Spleen (tissue), 7 donors: Measurements from ENCODE around the genes AP2A1, PNKP and TBC1D17.

- PRO-cap, 4 experiments = peak in 1 of 4 experiments; most common plus-strand start chr19:49108161 (in 1)
- RAMPAGE, long total RNA, 4 experiments = no peak in any of the 4 experiments
Observed at GRCh38 chr19:49107364-49108802, 6.3 kb upstream of the LIN7B start.

GRCh38 chr19:49399842-49400407, 11.9 kb downstream of the KASH5 start:
- PRO-cap, 4 experiments = no peak in any of the 4 experiments
- RAMPAGE, long total RNA, 4 experiments = no peak in any of the 4 experiments

- PRO-cap, 4 experiments = no peak in any of the 4 experiments
- RAMPAGE, long total RNA, 4 experiments = no peak in any of the 4 experiments
Observed at GRCh38 chr19:49427631-49428153, 2.5 kb downstream of the GFY start.

DNA sequence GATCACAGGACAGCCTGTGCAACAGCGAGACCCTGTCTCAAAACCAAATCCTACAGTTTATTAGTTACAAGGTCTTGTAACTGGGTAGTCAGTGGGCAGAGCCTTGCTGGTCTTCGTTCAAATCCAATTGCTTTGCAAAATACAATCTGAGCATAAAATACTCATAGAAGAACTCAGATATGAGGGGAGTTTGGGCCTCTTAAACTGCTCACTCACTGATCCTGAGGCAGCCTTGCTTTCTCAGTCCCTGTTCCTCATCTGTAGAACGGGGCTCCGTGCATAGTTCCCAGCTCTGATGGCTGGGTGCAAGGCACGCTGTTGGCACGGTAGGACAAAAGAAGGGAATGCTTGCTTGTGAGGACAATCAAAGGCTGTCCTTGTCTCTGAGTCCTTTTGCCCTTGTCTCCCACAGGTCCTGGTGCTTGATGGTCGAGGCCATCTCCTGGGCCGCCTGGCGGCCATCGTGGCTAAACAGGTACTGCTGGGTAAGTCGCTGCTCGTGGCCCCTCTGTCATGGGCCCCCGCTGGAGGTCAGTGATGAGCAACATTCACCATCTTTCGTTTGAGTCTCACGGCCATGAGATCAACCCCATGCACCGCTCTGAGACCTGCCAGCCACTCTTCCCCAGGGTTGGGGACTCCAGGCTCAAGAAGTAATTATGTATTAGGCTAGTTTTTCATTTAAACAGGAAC, 2.2 kb downstream of the RPL13A start:
- PRO-cap, 4 experiments = no peak in any of the 4 experiments
- RAMPAGE, long total RNA, 4 experiments = no peak in any of the 4 experiments

DNA sequence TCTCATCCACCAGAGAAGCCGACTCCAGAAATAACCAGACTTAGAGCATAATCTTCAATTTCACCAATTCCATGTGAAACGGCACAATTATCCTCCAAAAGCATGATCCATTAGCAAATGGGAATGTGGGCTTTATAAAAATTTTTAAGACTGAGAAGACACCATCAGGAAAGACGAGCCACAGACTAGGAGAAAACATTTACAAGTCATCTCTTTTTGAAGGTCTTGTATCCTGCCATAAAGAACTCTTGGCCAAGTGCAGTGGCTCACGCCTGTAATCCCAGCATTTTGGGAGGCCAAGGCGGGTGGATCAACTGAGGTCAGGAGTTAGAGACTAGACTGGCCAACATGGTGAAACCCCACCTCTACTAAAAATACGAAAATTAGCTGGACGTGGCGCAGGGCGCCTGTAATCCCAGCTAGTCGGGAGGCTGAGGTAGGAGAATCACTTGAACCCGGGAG, 3.1 kb upstream of the RPS11 start:
- PRO-cap, 4 experiments = peak in 1 of 4 experiments; most common plus-strand start position 173 of the sequence (in 1)
- RAMPAGE, long total RNA, 4 experiments = no peak in any of the 4 experiments

DNA sequence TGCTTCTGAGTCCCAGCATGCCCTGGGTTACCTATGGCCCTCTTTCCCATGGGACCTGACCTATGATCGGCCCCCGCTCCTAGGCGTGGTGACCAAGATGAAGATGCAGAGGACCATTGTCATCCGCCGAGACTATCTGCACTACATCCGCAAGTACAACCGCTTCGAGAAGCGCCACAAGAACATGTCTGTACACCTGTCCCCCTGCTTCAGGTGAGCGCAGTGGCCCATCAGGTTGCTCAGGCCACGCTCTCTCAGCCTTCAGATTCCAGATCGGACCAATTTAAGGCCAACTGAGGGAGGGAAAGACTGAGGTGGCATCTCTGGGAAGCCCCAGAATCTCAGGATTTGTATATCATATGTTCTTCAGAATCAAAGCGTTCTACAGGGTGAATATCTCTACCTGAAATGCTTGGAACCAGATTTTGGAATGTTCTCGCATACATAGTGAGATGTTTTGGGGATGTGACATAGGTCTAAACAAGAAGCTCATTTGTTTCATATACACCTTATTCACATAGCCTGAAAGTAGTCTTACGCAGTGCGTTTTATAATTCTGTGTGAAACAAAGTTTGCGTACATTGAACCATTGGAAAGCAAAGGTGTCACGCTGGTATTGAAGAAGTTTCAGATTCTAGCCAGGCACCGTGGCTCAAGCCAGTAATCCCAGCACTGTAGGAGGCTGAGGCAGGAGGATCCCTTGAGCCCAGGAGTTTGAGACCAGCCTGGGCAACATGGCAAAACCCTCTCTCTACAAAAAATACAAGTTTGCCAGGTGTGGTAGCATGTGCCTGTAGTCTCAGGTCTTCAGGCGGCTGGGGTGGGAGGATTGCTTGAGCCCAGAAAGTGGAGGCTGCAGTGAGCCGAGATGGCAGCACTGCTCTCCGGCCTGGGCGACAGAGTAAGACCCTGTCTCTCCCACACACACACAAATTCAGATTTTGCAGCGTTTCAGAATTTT, 1.9 kb downstream of the RPS11 start:
- PRO-cap, 4 experiments = no peak in any of the 4 experiments
- RAMPAGE, long total RNA, 4 experiments = no peak in any of the 4 experiments

- PRO-cap, 4 experiments = peak in 1 of 4 experiments; most common minus-strand start chr19:49556013 (in 1)
- RAMPAGE, long total RNA, 4 experiments = no peak in any of the 4 experiments
Observed at GRCh38 chr19:49555916-49556212, 24.5 kb downstream of the NOSIP start.

DNA sequence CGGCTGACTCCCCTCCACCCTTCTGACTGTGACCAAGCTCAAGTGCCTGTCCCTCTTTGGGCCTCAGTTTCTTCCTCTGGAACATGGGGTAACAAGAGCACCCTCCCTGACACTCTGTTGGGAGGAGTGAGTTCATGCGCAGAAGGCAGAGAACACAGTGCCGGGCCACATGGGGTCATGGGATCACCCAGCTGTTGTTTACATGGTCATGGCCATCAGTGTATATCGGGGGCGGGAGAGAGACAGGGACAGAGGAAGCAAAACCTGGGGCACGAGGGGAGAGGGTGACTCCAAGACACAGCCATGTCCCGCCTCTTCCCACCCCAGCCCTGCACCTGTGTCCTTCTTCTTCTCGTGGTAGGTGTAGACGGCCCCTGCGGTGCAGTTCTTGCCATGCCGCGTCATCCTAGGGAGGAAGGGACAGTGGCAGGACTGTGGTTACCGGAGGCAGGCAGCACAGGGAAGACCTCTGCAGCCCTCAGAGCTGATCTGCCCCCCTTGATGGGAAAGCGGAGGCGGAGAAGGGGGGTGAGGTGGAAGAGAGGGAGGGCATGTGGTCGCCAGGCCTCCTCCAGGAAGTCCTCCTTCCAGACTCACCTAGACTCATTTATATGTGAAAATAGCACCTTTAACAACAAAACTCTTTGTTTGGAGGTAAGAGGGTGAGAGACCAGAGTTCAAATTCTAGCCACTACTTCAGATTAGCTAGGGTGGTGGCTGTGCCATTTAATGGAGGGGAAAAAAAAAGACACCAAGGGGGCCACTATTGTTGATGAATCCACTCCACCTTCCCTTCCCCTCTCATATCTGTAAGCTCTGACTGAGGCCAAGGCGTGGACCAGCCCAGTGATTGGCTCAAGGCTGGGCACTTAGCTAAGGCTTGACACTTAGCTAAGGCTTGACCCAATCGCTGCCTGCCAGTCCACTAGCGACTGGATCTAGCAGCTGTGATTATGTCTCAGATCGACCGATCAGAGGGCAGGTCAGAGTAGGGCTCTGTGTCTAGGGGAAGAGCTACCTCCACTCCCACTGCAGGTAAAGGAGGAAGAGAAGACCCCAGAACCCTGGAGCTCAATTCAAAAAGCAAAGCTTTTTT, 19.7 kb downstream of the NOSIP start:
- PRO-cap, 4 experiments = peak in 3 of 4 experiments; most common plus-strand start position 251 of the sequence (in 1); most common minus-strand start position 116 of the sequence (in 2)
- RAMPAGE, long total RNA, 4 experiments = start-site peak on the minus strand in 2 of 4 experiments, centred at positions 79 to 463 of the sequence, 32 to 49 reads per replicate

DNA sequence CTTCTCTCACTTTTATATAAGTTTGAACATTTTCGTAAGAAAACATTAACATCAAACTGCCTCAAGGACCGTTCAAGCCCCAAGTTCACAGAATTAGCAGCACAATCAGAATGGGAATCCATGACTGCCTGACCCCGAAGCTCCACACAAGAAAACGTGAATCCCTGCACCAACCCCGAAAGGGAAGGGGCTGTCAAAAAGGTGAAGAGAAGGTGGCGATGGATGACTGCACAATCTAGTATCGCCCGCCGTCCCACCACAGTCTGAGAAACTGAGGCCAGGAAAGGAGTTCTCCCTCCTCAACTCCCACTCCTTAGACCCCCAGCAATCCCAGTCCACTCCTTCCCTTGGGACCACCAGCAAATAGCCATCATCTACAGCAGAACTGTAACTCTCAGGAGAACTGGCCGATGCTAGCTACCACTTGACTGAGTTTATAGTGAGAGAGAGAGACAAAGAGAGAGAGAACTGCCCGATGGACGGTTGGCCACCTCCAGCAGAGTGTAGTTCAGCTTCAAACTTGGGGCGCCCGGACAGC, 438 bp downstream of the NOSIP start:
- PRO-cap, 4 experiments = no peak in any of the 4 experiments
- RAMPAGE, long total RNA, 4 experiments = no peak in any of the 4 experiments

DNA sequence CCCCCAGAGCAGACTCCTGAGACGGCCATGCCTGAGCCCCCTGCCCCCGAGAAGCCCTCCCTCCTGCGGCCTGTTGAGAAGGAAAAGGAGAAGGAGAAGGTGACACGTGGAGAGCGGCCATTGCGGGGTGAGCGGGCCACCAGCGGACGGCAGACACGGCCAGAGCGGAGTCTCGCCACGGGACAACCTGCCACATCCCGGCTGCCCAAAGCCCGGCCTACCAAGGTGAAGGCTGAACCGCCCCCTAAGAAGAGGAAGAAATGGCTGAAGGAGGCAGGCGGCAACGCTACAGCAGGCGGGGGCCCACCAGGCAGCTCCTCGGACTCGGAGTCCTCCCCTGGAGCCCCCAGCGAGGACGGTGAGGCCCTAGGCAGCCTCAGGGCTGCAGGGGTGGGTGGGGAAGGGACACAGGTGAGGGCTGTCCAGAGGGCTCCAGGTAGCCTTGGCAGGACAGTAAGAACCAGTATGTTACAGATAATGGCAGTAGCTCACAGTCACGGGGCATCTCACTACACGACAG, 24.0 kb downstream of the RRAS start:
- PRO-cap, 4 experiments = no peak in any of the 4 experiments
- RAMPAGE, long total RNA, 4 experiments = no peak in any of the 4 experiments

DNA sequence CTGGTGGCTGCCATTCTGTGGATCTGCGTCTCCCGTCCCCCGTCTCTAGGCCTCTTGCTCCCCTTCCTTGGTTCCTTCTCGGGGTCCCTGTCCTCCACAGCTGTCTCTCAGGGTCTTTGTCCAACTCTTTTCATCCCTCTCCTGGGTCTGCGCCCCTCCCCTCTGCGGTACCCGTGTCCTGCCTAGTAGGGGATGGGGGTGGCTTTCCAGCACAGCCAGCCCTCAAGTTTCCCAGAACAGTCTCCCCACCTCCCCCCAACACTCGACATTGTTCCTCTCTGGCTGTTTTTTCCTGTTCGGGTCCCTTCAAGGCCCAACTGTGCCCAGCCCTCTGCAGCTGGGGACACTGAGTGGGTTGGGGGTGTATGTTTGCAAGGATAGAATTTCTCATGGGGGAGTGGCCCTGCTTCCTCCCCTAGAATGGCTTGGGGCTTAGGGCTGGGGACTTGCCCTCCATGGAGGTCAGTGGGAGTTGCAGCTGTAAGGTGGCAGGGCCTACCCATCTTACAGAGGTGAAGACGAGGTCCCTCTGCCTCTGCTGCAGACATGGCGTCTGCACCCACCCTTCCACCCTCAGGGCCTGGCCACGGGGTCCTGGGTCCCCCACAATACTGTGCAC, 739 bp upstream of the ADM5 start:
- PRO-cap, 4 experiments = peak in 4 of 4 experiments; most common plus-strand start position 456 of the sequence (in 2); most common minus-strand start position 244 of the sequence (in 2)
- RAMPAGE, long total RNA, 4 experiments = no peak in any of the 4 experiments

DNA sequence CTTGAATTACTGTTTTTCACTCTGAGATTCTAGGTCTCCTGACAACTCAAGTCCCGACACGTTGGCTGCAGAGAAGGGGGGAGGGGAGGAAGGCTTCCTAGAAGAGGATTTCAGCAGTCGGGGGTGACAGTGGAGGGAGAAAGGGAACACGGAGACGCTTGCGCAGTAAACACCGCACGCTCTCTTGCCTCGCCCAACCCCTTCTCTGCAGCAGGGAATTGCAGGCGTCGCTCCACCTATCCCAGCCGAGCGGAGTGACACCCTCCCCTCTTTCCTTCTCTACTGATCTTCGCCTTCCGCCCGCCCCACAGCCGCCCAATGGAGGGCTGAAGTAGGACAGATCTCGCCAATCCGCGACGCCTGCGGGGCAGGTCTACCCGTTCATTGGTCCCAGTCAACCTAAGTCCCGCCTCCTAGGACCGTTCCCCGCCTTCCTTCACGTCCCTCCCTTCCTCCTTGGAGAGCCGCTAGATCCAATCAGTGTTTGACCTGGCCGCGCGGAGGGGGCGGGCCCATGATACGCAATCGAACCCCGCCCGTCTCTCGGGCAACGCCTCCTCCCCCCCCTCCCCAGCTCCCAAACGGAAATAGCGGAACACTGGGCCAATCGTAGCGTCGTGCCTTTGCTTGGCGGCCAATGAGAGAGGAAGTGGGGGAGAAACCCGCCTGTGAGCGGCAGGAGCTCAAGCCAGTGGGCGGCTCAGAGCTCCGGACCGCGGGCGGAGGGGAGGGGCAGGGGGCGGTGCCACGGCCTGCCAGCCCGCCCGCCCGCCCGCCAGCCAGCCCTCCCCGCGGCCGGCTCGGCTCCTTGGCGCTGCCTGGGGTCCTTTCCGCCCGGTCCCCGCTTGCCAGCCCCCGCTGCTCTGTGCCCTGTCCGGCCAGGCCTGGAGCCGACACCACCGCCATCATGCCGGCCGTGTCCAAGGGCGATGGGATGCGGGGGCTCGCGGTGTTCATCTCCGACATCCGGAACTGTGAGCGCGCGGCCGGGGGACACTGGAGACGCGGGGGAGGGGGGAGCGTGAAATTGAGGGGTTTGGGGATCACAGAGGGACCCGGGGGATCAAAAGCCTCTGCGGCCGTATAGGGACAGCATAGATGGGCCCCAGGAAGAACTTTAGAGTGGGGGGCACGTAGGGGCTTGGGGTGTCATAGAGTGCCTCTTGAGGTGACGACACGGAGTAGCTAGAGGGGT, at the start of gene AP2A1:
Gene AP2A1 (plus strand): TSS at position 775 of the 1,195 bp plus-strand sequence.
- PRO-cap, 4 experiments = peak in 4 of 4 experiments; most common plus-strand start position 792 of the sequence (in 4); most common minus-strand start position 207 of the sequence (in 4)
- RAMPAGE, long total RNA, 4 experiments = start-site peak on the plus strand in 4 of 4 experiments, centred at positions 792 to 809 of the sequence, 354 to 550 reads per replicate

GRCh38 chr19:49790601-49791420, 22.3 kb downstream of the FUZ start:
- PRO-cap, 4 experiments = no peak in any of the 4 experiments
- RAMPAGE, long total RNA, 4 experiments = no peak in any of the 4 experiments

DNA sequence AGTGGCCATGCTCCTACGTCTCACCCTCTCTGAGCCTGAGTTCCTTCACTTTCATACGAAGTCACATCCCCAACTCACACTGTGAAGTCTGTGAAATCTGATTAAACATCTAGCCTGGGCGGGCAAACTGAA, 3.5 kb downstream of the FUZ start:
- PRO-cap, 4 experiments = peak in 1 of 4 experiments; most common minus-strand start position 31 of the sequence (in 1)
- RAMPAGE, long total RNA, 4 experiments = no peak in any of the 4 experiments

DNA sequence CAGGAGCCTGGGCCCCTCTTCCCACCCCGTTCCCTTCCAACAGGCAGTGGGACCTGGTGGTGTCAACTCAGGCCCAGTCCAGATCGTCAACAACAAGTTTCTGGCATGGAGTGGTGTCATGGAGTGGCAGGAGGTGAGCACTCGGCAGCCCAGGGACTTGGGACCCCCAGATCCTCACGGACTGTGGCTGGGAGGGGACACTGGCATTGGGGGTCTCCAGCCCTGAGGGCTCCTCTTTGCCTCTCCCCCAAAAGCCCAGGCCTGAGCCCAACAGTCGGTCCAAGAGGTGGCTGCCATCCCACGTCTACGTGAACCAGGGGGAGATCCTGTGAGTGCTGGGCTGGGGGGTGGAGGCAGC, 9.7 kb downstream of the PNKP start:
- PRO-cap, 4 experiments = no peak in any of the 4 experiments
- RAMPAGE, long total RNA, 4 experiments = no peak in any of the 4 experiments

- PRO-cap, 4 experiments = peak in 4 of 4 experiments; most common plus-strand start chr19:49867689 (in 2); most common minus-strand start chr19:49867575 (in 3)
- RAMPAGE, long total RNA, 4 experiments = start-site peak on the minus strand in 2 of 4 experiments, at chr19:49867223-49867587 at its widest, 46 to 428 reads per replicate
Observed at GRCh38 chr19:49866849-49867751, at the start of gene PNKP. Gene PNKP, minus strand, starts transcription at chr19:49867576.

DNA sequence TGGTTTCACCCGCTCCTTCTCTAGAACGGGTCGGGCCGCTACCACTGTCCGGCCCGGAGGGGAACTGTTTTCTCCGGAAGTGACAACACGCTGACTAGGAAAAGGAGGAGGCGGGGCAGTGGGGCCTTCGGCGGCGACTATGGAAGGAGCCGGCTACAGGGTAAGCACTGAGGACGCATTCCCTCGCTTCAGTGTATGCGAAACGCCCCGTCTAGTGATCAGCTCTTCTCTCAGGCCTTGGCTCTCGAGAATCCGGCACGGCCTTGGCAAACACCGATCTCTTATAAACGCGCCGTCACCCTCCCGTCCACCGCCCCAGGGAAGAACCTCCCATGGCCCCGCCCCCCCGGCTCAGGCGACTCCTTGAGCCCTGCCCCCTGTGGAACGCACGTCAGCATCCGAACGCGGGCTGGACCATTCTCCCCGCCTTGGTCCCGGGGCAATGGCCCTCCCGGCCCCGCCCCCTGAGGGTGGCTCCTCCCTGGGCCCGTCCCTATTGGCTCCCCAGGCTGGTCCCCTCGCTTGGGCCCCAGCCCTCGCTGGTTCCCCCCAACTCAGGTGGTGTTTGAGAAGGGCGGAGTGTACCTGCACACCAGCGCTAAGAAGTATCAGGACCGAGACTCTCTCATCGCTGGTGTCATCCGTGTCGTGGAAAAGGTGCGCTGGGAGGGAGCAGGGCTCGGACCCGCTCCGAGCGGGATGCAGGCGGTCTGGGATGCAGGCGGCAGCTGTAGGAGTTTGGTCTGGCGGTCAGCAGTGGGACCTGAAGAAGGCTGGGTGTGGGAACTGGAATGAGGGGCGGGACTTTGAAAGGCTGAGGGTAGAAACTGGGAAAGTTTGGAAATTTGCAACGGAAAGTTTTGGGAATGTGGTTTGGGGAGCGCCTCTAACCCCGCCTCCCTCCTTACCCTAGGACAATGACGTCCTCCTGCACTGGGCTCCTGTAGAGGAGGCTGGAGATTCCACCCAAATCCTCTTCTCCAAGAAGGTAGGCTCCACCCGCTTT, at the start of gene TBC1D17:
Gene TBC1D17 (plus strand): TSS at position 118 of the 1,006 bp plus-strand sequence.
- PRO-cap, 4 experiments = peak in 4 of 4 experiments; most common plus-strand start position 118 of the sequence (in 4); most common minus-strand start position 66 of the sequence (in 4)
- RAMPAGE, long total RNA, 4 experiments = start-site peak on the plus strand in 4 of 4 experiments, centred at positions 103 to 560 of the sequence, 15 to 124 reads per replicate

- PRO-cap, 4 experiments = no peak in any of the 4 experiments
- RAMPAGE, long total RNA, 4 experiments = no peak in any of the 4 experiments
Observed at GRCh38 chr19:49924629-49925153, 4.3 kb upstream of the ATF5 start.

GRCh38 chr19:49954016-49954772, 6.8 kb downstream of the SIGLEC11 start:
- PRO-cap, 4 experiments = no peak in any of the 4 experiments
- RAMPAGE, long total RNA, 4 experiments = no peak in any of the 4 experiments

DNA sequence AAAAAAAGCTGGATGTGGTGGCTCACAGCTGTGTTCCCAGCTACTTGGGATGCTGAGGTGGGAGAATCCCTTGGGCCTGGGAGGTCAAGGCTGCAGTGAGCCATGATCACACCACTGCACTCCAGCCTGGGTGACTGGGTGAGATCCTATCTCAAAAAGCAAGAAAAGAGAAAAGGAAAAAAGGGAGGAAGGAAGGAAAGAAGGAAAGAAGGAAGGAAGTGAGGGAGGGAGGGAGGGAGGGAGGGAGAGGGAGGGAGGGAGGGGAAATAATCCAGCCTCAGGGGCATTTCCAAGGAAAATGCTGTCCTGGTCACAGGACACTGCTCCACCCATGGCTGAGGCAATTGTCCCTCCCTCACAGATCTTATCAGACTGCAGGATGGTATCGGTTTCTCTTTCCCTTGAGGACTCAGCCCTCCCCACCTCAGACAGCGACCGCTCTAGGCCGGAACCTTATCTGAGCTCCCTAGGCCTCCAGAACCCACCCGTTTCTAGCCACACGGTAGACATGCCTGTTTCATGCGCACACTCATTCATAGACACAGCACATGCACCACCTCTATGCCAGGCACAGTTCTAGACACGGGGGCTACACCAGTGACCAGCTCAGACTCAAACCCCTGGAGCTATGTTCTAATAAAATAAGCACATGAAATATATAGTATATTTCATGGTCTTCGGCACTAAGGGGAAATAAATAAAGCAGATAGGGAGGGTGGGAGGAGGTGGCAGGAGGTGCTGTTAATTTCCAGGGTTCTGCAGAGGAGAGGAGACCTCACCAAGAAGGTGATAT, 10.0 kb upstream of the IZUMO2 start:
- PRO-cap, 4 experiments = no peak in any of the 4 experiments
- RAMPAGE, long total RNA, 4 experiments = no peak in any of the 4 experiments